Ishikawa (cell line): Measurements from ENCODE around the gene ZNF511.

DNA sequence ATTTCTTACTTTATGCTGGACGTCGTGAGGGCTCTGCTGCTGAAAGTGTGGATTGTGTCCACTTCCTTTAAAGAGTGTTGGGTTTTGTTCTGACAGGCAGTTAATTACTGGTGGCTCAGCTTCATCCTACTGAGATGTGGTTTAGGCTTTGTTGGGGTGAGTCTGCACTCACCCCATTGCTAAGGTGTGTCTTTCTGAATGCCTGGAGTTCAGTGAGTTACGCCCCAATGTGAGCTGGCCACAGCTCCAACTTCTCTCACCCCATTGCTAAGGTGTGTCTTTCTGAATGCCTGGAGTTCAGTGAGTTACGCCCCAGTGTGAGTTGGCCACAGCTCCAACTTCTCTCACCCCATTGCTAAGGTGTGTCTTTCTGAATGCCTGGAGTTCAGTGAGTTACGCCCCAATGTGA is 39.7 kb downstream of the CFAP46 start:
- RRBS: no CpG with 5 or more reads among the region's 5 CpGs

- RRBS: no CpG with 5 or more reads among the region's 39 CpGs
These were observed 67.0 kb upstream of the CFAP46 start for GRCh38 chr10:133009017-133010131.

GRCh38 chr10:133109731-133110667 is 22.3 kb downstream of the ADGRA1 start:
- RRBS: no CpG with 5 or more reads among the region's 26 CpGs

DNA sequence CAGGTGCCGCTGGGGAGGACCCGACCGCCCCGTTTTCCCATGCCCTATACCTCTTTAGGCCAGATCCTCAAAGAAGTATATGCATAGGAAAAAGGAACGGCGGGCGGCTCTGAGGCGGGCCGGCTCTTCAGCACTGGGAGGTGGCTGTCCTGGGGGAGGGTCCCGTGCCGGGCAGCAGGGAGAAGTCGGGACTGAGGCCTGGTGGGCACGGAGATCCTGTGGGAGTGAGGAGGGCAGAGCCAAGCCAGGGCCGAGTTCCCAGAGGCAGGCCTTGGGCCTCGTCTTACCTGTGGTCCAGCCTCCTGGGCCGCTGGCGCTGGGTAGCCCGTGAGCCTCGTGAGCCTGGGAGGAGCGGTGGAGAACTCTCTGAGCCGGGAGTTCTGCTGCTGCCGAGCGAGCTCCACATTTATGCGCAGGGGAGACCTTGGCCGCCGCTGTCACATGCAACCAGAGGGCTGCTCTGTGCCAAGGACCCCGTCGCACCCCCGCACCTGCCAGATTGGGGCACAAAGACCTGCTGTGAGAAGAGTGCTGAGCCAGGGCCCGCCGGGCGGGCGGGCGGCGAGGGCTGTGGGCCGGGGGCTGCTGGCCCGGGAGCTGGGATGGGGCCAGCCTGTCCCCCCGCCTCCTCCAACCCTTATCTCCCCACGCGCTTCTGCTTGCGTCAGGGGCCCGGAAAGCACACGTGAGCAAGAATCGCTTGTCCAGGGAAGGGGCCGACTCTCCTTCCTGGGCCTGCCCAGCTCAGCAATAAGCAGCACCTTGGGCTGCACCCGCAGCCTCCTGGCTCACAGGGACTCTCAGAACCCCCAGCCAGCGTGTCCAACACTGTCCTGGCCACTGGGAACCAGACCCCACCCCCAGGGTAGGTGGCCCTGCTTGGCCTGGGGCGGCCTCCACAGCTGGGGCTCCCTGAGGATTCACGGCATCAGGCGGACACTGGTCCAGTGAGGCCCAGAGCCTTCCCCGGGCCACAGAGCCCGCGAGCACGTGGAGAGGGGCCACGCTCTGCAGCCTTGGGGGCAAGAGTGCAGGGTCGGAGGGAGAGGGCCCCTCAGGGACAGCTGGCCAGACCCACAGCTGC is 10.2 kb downstream of the VENTX start:
- RRBS: 85% methylated on average over 9 of the region's 56 CpGs

DNA sequence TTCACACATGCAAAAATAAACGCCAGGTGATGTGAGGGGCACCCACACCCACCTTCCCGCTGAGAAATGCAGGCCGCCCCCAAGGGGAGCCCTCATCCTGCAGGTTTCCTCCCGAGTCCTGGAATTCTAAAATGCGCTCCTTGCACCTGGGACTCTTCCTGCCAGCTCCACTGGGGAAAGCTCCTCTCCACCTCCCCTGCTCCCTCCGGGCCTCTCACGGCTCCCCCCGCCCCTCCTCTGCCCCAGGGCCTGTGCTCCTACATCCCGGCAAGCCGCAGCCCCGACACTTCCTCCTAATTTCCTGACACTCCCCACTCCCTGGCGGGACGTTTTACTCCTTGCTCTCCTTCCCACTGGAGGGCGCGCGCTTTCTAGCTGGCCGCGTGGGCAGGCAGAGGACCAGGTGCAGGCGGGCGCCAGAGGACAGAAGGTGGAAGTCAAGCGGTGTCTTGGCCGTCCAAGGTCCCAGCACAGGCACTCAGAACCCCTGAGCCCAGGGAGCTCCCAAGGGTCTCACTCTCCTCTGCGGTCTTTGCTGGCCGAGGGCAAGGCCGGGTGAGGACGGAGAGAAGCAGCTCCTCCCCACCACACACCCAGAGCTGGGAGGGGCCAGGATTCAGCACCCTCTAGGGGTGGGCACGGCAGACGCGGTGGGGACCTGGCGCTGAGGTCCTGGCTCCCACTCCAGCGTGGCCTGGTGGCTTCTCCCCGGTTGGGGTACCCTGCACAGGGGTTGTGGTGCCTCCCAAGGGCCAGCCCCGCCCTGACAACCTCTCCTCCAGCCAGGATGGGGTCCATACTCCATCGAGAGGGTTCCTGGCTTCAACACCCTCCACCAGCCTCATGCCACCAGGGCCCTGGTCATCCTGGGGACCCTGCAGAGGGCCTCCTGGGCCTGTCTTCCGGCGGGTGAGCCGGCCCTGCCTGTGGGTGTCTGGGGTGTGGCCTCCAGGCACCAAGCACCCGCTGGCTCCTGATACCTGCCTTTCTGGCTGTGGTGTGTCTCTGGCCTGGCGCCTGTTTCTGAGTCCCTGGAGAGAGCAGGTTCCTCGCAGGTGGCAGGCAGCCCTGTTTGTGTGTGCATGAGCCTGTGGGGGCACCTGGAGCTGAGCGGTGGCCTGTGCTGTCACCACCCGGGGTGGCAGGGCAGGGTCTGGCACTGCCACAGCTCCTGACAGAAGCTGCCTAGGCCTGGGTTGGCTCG is 18.9 kb downstream of the ADAM8 start:
- RRBS: 24% methylated on average over 4 of the region's 43 CpGs

DNA sequence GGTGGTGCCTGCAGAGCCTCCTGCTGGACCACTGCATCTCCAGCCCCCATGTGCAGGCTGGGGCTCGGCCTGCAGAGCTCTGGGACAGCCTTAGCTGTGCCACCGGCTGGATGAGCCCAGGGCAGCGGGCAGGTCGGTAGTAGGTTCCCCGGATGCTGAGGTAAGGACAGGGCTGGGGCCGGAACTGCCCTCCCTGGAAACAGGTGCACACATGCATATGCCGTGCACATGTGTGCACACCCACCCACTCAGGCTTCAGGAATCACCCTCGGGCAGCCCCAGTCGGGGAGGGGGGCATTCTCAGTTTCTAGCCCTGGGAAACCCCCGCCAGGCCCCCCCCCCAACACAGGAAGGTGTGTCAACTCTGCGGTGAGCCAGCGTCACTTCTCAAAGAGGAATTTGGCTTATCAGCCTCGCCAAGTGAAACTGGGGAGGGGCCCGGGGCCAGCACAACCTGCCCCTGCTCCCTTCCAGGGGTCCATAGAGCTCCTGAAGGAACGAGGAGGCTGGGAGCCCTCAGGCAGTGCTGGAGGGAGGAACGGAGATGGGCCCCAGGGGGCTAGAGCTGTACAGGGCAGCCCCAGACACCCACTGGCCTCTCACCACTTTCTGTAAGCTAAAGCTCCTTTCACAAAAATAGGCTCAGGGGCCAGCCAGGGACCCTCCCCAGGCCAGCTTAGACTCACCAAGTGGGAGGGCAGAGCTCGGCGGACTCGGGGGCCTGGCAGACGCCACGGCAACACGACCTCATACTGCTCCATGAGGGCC is 1.7 kb downstream of the ADAM8 start:
- RRBS: 88% methylated on average over 4 of the region's 22 CpGs

DNA sequence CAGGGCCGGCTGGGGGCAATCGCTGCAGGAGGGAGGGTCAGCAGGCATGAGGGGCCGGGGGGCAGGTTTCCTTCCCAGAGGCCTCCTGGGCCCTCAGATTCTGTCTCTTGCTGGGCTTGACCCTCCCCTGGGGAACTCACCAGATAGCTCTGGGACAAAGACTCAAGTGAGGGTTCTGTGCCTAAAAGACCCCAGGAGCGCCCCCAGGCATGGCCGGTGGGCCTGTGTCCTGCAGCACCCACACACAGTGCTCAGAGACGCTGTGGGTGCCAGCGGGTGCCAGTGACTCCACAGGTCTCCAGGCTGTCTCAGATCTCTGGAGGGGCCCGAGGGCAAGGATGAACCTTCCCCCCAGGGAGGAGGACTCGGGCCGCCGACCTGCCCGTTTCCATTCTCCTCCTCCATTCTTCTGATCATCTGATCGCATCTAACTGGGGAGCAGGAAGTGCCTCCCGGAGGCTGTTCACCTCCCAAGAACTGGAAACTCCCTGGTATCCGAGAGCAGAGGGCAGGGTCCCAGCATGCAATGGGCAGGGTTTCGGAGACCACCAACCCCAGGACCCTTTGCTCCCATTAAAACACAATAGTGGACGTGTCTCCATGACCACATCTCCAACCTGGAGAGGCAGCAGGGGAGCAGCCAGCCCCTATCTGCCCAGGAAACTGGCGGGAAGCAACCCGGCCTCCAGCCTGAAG is 954 bp downstream of the ADAM8 start:
- RRBS: 50% methylated on average over 2 of the region's 19 CpGs

- RRBS: no CpG with 5 or more reads among the region's 18 CpGs
These were observed 7.1 kb upstream of the ADAM8 start for GRCh38 chr10:133283742-133284127.

GRCh38 chr10:133308722-133309583 is at the start of gene ZNF511:
TSS of gene ZNF511 (plus strand) at chr10:133308914.
- RRBS: 2% methylated on average over 53 of the region's 102 CpGs

DNA sequence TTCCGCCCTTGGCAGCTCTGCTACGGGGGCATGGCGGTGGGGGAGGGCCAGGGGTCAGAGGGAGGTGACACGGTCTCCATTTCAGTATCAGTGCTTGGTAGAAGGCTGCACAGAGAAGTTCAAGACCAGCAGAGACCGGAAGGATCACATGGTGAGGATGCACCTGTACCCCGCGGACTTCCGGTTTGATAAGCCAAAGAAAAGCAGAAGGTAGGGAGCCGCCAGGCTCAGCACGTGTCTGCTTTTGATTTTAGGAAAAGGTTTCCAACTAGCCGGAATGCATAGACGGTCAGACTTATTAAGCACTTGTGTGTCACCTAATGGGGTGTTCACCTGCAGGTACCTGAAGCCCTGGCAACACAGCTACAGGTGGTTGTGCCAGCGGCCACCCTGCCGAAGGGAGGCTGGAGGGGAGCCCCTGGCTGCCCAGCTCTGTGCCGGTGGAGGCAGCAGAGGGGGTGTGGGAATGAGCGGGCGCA is 1.4 kb downstream of the ZNF511 start:
- RRBS: 94% methylated on average over 2 of the region's 17 CpGs

DNA sequence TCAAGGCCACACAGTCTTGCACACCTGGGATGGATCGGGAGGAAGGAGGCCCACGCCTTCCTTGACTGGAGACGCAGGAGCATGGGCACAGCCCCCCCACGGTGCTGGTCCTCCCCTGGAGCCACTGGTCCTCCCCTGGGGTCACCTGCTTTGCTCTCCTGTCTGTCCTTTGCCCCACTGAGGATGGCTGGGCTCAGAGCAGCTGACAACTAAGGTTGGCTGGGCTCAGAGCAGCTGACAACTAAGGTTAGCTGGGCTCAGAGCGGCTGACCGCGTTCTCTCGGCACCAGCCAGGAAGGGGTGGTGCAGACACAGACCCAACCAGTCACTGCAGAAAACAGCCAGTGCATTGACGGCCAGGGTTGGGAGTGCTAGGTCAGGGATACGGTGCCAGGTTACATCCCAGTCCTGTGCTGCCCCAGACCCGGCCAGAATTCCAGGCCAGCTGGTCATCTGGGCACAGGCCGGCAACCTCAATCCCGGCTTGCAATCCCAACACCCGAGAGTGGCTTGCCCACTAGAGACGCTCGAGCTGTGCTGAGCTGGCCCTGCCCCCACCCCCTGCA is 3.6 kb downstream of the PRAP1 start:
- RRBS: 13% methylated on average over 2 of the region's 16 CpGs

- RRBS: 25% methylated on average over 7 of the region's 22 CpGs
These were observed 11.7 kb downstream of the SCART1 start for GRCh38 chr10:133465463-133465922.